Lower leg skin (tissue), 2 donors: ENCODE measurements around the genes DYNLRB2 and CMIP.

- PRO-cap = no peak
- RAMPAGE, long total RNA, 2 experiments = no peak in any of the 2 experiments
These were observed 585.2 kb downstream of the WWOX start for GRCh38 chr16:78684257-78685491.

DNA sequence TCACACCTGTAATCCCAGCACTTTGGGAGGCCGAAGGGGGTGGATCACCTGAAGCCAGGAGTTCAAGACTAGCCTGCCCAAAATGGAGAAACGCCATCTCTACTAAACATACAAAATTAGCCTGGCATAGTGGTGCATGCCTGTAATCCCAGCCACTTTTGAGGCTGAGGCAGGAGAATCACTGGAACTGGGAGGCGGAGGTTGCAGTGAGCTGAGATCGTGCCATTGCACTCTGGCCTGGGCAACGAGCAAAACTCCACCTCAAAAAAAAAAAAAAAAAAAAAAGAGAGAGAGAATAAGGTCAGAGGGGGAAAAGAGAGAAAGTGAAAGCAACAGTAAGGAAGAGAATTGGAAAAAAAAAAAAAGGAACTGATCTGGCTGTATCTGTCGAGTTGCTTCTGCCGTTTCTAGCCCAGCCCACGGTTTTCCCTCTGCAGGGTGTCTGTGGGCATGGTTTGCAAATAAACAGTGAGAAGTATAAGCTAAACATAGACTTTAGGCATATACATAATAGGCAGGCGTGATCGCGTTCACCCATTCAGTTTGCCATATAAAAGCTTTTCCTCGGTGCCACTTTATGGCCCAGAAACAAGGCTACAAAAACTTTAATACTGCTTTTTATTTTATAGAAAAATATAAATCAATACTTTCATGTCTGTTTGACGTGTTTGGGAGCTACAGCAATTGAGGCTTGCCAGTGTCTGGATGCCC, 436.8 kb downstream of the MAF start:
- PRO-cap = no peak
- RAMPAGE, long total RNA, 2 experiments = no peak in any of the 2 experiments

GRCh38 chr16:79284775-79284997, 315.9 kb downstream of the MAF start:
- PRO-cap = no peak
- RAMPAGE, long total RNA, 2 experiments = no peak in any of the 2 experiments

GRCh38 chr16:79542038-79542767, 58.3 kb downstream of the MAF start:
- PRO-cap = no peak
- RAMPAGE, long total RNA, 2 experiments = no peak in any of the 2 experiments

DNA sequence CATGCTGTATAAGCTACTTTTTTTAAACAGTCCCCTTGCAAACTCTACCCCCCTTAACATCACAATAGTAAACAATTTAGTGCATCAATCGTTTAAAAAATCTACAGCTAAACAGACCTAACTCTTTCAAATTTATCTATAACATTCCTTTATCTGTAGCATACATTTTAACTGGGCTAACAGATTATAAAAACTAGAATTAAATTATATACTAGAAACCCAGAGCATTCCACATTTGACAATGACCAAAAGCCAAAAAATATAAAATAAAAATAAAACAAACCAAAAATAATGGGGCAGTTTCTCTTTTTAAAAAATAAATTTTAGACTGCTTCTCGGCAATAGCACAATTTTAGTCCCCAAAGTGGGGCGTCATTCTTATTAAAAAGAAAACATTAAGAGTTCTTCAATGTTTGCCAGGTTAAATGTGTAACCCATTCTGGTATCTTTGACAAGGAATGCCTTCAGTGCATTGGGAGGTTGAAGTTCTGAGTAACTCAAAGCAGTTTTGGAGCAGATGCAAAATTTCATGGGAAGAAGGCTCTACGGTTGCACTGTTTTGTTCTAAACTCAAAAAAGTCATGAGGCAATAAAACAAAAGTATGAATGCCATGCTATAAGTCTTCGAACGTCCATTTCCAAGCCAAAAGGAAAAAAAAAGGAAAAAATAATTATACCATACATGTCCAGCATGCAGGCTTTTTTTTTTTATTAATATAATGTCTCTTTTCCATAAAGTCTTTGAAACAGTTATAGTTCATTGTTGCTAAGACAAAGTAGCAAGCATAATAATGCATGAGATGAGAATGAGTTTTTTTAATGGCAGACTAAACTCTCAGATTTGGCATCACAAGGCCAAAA, 3.2 kb downstream of the MAF start:
- PRO-cap = no peak
- RAMPAGE, long total RNA, 2 experiments = start-site peak on the minus strand in 2 of 2 experiments, centred at positions 260 to 759 of the sequence, 14 to 71 reads per replicate

- PRO-cap = no peak
- RAMPAGE, long total RNA, 2 experiments = start-site peak on the plus strand in 2 of 2 experiments, at chr16:79768609-79768670 at its widest, 51 to 92 reads per replicate
These were observed 168.0 kb upstream of the MAF start for GRCh38 chr16:79768462-79769109.

DNA sequence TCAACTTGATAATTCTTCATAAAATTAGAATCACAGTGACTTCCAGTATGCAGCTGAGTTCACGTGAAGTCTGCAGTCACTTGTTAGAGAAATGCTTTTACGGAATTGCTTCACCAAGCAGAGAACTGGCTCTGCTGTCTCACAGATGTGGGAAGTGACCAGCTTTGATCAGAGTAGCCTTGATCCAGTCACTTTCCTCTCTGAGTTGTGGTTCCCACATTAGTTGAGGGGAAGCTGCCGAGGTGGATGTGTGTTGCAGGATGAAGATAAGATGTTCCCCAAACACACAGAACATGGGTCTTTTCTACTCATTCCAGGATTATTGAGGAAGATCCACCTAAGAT, 168.7 kb upstream of the MAF start:
- PRO-cap = no peak
- RAMPAGE, long total RNA, 2 experiments = no peak in any of the 2 experiments

DNA sequence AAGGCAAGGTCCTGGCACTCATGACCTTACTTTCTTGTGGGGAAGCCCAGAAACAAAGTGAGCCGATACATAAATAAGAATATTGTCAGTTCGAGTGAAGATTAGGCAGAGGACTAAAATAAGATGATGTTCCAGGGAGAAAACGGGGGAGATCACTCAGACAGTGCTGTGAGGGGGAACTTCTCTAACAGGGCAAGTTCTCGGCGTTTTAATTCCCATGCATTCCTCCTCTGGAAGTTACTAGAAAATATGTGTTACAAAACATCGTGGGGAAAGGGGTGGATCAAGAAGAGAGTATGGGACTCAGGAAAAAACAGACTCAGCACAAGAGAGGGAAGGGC, 463.8 kb upstream of the DYNLRB2 start:
- PRO-cap = no peak
- RAMPAGE, long total RNA, 2 experiments = no peak in any of the 2 experiments

GRCh38 chr16:80507705-80508242, 33.0 kb upstream of the DYNLRB2 start:
- PRO-cap = unidirectional peak, plus-strand start at chr16:80507840
- RAMPAGE, long total RNA, 2 experiments = no peak in any of the 2 experiments

DNA sequence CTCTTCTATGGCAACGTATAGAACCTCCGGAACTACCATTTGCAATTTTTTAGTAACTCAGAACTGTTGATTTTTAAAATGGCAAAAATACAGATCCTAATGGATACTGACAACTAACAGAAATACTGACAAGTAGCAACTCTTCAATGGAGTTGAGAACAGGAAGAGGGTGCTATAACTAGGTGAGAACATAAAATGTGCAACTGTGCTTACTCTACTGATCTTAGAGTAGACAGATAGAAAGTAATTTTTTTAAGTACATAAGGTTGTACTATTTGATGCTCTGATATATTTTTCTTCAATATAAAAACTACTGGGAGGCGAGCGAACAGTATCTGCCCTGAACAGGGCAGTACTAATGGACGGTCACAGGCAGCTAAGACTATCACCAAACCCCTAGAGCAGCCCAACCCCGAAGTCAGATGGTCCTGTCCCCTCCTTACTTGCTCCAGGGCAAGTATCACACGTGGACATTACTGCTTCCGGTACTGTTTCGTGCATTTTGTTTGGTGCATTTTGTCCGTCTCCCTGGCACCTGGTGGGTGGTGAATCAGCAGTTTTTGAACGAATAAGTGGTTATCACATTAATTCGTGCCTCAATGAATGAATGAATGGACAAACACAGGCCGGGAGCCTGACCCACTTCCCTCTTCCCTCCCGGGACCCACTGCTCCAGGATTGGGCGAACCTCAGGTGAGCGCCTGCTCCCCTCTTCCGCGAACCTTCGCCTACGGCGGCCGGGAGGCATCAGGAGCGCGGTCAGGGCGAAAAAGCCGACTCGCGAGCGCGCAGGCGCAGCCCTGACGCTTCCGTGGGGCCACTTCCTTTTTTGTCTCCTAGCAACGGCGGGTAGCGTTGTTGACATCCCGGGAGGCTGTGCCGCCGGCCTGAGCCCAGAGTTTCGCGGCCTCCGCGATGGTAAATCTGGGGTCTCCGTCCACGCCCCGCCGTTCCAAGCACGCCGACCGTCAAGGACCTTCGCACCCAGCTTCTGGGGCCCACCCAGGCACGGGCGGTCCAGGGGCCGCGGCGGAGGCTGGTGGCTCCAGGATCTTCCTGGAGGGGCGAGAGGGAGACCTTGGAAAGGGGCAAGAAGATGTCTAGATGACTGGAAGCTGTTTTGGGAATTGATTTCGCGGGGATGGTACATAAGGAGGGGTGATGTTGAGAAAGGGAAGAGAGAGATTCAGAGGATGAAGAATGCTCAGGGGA, at the start of gene DYNLRB2:
TSS of gene DYNLRB2 (plus strand) at position 832 of the 1,212 bp plus-strand sequence.
- PRO-cap = bidirectional peak, plus-strand start at position 858 of the sequence, minus-strand start at position 735 of the sequence
- RAMPAGE, long total RNA, 2 experiments = start-site peak on the plus strand in 1 of 2 experiments, centred at position 849 of the sequence, 23 reads per replicate

DNA sequence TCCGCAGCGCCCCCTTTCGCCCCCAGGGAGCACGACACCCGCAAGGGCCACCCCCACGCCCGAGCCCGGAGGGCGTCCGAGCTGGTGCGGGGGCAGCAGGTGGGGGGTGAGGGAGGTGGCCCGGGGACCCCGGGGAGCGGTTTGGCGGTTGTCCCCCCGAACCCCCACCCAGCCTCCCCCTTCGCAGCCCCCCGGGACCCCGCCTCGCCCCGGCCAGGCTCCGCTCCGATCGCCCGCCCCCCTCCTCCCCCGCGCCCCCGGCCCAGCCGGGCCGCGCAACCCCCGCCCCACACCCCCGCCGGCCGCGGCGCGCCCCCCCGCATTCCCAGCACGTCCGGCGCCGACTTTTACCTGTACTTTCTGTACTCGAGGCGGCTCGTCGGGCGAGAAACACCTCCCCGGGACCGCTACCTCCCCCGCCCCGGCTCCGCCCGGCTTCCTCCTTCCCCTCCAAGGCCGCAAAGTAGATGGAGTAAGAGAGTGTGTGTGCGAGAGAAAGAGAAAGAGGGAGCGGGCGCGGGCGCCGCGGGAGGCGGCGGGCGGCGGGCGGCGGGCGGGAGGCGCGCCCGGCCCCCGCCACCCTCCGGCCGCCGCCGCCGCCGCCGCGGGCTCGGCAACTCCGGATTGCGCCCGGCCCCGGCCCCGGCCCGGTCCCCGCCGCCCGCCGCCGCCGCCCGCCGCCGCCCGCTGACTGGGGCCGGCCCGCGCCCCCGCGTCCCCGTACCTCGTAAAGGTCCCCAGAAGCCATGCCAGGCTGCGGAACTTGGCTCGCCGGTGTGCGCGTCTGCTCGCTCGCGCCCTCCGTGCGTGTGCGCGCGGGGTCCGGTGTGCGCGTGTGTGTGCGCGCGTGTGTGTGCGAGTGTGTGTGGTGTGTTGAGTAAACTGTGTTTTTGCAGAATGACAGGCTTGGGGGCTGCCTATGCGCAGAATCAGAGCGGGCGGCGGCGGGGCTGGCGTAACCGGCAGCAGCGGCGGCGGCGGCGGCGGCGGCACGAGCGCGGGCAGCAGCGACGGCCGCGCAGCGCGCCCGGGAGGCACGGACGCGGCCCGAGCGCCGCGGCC, 641 bp downstream of the CDYL2 start:
- PRO-cap = unidirectional peak, plus-strand start at position 526 of the sequence
- RAMPAGE, long total RNA, 2 experiments = no peak in any of the 2 experiments

DNA sequence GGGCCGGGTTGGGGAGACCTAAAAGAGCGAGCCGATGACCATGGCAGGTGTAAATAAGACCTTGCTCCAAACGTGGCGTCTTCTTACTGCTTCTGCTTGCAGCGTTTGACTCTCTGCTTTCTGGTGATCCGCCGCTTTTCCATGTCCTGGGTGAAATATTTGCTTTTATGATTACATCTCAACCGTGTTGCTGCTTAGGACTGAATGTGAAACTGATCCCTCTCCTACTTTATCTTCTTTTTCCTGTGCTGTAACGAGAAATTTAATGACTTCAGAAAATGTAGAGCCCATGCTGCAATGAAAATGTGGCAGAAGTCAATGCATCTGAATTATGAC, 18.2 kb downstream of the ATMIN start:
- PRO-cap = no peak
- RAMPAGE, long total RNA, 2 experiments = no peak in any of the 2 experiments

GRCh38 chr16:81266910-81267170, 28.4 kb downstream of the BCO1 start:
- PRO-cap = no peak
- RAMPAGE, long total RNA, 2 experiments = no peak in any of the 2 experiments

DNA sequence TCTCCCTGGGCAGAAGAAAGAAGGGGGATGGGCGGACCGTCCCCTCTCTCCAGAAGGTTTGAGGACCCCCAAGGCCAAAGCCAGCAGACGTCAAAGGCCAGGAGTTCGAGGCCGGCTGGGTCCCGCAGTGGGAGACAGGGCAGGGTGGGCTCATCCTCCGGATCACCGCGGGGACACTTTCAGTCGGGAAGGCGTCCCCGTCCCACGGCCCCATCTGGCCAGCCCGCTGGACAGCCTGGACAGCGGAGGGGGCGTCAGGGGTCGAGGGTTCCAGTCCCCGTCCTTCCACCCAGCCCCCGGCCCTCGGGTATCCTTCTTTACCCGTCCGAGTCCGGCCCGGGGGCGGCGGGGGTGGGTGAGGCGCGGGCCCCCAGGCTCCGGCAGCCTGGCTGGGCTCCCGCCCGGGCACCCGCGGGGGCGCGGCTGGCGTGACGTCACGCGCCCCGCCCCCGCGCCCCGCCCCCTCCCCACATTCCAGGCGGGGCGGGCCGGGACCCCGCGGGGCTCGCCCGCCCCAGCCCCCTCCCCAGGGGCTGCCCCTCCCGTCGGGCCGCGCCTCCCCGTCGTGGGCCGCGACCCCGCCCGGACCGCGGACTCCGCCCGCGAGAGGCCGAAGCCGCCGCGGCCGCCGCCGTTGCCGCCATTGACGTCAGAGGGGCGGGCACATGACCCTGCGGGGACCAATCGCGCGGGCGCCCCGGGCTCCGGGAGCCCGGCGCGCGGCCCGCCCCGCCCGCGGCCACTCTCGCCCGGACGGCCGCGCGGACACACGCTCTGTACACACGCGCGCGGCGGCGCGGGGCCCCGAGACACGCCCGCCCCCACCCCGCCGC, at the start of gene CMIP:
TSS of gene CMIP (plus strand) at position 742 of the 833 bp plus-strand sequence.
- PRO-cap = bidirectional peak, plus-strand start at position 742 of the sequence, minus-strand start at position 651 of the sequence
- RAMPAGE, long total RNA, 2 experiments = no peak in any of the 2 experiments

DNA sequence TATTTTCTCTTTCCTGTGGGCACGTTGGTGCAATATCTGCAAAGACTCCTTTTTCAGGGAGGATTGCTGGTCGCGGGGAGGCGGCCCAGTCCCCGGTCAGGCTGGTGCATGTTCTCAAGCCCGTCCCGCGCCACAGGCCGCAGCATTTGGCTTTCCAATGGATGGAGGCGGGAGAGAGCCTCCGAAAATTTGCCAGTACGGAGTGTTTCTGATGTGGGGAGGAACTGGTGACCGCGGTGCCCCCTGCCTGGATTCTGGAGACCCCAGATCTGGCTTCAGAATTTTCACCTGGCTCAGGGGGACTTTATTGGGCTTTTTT, 2.3 kb downstream of the CMIP start:
- PRO-cap = no peak
- RAMPAGE, long total RNA, 2 experiments = no peak in any of the 2 experiments

- PRO-cap = no peak
- RAMPAGE, long total RNA, 2 experiments = no peak in any of the 2 experiments
These were observed 8.4 kb downstream of the CMIP start for GRCh38 chr16:81452958-81453460.

DNA sequence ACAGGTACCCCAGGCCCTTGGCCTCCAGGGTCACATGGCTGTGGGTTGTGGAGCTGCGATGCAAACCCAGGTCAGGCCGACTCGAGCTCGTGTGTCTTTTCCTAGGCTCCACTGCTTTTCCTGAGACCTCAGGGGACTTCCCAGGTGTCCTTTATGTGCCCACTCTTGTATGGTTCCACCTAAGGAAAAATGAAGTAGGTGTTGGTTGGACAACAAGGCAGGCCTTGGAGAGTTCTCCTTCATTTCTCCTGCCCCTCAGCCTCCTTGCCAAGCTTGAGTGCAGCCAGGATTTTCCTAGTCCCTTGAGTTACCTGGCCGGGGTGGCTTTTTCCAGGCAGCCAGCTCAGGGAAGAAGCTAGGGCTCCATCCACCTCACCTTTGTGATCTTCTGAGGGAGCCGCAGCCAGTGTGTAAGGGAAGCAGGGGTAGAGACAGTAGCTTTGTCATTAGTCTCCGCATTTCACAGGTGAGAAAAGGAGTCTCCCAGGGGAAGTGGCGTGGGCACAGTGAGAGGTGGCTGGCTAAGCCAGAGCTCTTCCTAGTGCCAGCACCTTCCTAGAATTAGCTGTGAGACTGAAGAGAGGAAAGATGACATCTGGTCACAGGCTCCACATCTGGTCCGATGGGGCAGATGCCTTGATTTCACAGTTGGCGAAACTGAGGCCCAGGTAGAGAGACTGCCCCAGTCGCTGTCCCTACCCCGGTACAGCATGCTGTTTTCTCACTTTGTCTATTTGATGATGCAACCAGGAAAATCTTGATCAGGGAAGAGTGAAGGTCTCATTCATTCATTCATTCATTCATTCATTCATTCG, 19.3 kb downstream of the CMIP start:
- PRO-cap = no peak
- RAMPAGE, long total RNA, 2 experiments = no peak in any of the 2 experiments

GRCh38 chr16:81478676-81479372, 34.2 kb downstream of the CMIP start:
- PRO-cap = unidirectional peak, minus-strand start at chr16:81479051
- RAMPAGE, long total RNA, 2 experiments = no peak in any of the 2 experiments

- PRO-cap = no peak
- RAMPAGE, long total RNA, 2 experiments = no peak in any of the 2 experiments
These were observed 69.4 kb downstream of the CMIP start for GRCh38 chr16:81513981-81514457.

GRCh38 chr16:81530208-81530727, 85.7 kb downstream of the CMIP start:
- PRO-cap = bidirectional peak, plus-strand start at chr16:81530601, minus-strand start at chr16:81530385
- RAMPAGE, long total RNA, 2 experiments = no peak in any of the 2 experiments